Epithelial cell of prostate (primary cell): Measurements from ENCODE around the genes OR4L1, TTC5, PNP and METTL17.

DNA sequence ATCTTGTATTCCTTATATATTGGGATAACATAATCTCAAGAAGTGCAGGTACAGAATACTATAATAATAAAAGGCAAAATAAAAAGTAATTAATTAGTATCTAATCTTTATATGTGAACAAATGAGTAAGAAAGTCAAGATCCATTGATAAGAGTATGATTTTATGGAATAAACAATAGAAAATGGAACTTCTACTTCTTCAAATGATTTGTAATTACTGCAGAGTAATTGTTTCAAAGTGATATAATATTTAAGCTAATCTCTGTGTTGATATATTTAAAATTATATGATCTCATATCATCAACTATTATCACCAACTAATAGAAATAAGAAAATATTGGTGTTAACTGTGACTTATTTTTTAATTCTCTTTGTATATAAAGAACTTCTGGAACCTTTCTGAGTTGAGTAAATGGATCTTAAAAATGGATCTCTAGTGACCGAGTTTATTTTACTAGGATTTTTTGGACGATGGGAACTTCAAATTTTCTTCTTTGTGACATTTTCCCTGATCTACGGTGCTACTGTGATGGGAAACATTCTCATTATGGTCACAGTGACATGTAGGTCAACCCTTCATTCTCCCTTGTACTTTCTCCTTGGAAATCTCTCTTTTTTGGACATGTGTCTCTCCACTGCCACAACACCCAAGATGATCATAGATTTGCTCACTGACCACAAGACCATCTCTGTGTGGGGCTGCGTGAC is at the start of gene OR4L1:
TSS of gene OR4L1 (plus strand) at position 413 of the 708 bp plus-strand sequence.
- RRBS = no CpG with 5 or more reads among the region's 4 CpGs

- RRBS = no CpG with 5 or more reads among the region's 28 CpGs
These were observed at the start of gene TTC5 for GRCh38 chr14:20305318-20306288. Gene TTC5 (minus strand): TSS chr14:20305951.

DNA sequence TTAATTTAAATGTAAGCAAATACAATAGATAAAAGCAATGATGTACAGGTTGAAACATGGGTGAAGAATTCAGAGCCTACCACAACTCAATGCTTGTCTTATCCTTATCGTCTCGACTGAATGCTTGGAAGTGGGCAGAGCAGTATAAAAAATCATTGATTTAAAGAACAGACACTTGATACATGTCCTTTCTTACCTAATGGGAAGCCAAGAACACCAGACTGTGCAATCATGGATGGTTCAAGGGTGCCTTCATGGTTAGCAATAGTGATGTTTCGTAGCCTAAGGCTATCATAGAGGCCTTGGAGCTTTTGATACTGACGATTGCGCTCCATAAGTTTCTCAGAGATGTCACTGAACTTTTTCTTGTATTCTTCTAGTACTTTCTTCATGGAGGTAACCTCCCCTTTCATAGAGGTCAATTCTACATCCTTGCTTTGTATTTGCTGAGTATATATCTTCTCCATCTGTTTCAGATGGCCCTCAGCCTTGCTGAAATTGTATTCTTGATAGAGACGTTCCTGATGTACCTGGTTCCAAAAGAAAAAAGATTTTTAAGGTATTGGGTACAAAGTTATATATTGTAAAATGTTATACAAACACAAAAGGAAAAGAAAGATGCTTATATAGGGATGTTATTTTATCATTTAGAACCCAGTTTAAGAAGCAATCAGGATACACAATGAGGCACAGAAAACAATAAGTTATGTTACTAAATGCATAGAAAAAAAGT is 7.7 kb upstream of the TTC5 start:
- RRBS = no CpG with 5 or more reads among the region's 6 CpGs

DNA sequence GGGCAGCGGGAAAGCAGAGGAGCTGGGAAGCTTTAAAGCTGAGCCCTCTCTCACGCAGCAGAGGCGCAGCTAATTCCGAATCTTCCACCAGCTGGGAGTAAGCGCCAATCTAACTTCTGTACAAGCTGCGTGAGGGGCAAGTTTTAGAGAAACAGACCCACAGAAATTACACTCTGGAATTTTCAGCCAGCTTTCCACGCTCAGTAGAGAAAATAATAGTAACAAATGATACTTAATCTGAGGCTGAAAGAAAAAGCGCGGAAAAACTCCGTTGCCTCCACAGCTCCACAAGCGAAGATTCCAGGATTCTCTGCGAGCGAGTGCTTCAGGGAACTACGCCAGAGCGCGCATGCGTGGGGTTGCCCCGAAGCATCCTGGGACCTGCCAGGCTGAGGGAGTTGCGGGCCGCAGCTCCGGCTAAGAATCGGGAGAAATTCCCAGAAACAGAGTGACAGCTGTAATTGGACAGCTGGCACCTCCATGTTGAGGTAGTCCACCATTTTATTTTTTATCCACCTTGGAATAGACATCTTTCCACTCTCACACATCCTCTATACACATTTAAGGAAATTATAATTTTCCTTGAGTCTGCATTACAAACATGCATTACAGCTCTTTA is 11.9 kb upstream of the TTC5 start:
- RRBS = no CpG with 5 or more reads among the region's 22 CpGs

DNA sequence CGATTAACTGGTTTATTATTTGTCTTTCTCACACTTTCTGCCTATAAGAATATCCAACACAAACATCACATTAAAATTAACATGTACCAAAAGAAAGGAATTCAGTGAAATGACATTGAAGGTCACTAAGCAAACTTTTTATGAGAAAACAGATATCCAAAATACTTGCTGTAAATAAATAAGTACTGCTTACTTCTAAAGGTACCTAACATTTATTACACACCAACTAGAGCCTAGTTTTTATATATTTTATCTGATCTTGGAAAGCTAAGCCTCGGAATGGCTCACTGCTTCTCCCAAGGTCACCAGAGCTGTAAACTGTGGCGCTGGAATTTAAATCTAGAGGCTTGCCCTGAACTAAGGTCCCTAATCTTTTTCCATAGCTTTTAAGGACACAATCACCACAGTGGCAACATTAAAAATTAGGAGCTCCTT is 793 bp downstream of the CCNB1IP1 start:
- RRBS = no CpG with 5 or more reads among the region's 3 CpGs

DNA sequence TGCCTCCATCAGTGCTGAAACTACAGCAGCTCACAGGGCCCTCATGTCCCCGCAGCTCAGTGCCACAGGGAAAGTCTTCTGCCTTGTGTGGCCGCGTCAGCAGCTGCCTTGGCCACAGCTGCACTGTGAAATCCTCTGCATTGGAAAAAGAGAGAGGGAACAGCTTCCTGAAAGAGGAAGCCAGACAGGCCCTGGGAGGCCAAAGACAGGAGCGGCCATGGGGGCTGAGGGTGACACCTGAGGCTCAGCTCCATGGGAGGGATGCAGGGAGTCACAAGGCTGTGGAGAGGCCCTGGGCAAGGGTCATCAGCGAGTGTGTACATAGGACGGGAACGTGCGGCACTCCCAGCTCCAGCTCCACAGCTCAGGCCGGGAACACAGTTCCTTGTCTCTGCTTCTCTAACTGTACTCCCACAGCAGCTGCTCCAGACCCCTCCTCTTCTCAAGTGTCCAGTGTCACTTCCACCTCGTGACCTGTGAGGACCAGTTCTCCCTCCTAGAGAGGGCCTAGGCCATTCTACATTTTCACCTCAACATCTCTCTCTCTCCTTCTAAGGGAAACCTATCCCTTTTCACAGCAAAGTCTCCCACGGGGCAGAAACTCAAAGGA is 32.8 kb downstream of the PARP2 start:
- RRBS = no CpG with 5 or more reads among the region's 11 CpGs

DNA sequence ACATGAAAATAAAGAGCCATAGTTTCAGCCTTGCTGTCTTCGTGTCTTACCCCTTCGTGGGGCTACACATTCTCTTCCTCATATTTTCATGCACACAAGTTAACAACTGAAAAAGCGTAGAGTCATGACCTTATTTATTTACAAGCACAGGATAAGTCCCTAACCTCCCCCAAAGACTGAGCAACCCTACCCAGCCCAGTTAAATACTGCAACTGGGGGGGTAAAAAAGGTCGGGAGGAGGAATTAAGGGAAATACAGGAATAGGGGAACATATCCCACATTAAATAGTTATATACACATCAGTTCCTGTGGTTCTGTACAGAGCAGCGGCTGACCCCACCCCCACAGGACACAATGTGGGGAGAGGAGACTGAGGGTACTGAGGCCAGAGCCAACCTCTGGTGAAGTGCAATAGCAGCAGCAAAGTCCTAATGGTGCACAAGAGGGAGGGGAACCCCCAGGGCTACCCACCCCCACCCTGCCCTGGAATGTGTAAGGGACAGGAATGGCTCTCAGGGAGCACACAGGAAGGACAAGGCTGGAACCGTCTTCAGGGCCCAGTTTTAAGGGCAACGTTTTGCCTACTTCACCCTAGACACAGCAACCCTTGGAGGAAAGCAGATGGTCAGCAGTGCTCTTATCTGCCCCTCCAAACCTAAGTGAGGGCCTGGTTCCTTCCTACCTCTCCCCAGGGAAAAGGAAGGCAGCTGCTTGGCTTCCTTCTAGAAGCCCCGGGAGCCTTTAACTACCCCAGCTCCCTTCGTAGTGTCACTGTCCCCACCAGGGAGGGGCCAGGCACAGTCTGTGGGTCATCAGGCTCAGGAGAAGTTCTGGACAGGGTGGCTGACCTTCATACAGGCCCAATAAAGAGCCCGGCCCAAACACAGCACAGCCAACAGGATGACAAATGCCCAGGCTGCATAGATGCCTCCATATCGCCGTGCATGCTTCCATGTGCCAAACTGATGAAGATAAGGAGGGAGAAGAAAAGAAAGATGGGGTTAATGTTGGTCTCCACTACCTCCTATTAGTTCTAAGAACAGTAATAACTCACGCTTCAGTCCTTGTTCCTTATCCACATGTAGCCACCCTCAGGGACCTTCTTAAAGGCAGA is 3.1 kb downstream of the APEX1 start:
- RRBS = no CpG with 5 or more reads among the region's 13 CpGs

DNA sequence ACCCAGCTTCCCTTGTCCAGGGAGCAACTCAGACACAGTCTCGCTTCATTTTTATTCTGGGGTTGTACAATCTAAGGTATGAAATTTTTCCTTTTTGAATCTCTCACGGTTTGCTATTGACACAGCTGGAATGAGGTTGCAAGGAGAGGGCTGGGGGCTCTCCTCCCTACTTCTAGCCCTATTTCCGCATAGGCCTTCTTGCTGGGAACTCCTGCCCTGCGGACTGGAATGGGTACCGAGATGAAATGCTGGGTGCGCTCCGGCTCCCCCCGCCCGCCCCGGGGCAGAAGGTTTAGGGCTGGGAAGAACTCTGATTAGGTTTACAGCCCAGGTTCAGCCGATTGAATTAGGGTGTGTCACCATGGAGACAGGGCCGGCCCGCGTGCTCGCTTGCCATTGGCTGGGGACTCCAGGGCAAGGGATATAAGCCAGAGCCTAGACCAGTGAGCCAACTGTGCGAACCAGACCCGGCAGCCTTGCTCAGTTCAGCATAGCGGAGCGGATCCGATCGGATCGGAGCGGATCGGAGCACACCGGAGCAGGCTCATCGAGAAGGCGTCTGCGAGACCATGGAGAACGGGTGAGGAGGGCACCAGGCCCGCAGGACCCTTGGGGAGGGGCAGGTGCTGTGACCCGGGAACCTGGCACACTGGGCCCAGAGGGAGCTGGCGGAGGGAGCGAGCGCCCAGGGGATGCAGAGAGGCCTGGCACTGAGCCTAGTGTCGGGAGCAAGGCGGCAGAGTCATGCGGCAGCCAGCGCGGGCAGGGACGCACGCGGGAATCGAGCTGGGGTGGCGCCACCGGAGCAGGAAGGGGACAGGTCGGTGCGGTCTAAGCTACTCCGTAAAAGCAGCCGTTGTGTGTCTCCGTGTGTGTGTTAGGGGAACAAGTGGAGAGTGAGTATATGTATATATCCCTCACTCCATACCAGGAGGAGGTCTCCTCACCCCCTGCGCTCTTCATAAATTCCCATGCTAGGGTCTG is at the start of gene PNP:
TSS of gene PNP (plus strand) at position 451 of the 984 bp plus-strand sequence.
- RRBS = under 1% methylated on average over 19 of the region's 51 CpGs

DNA sequence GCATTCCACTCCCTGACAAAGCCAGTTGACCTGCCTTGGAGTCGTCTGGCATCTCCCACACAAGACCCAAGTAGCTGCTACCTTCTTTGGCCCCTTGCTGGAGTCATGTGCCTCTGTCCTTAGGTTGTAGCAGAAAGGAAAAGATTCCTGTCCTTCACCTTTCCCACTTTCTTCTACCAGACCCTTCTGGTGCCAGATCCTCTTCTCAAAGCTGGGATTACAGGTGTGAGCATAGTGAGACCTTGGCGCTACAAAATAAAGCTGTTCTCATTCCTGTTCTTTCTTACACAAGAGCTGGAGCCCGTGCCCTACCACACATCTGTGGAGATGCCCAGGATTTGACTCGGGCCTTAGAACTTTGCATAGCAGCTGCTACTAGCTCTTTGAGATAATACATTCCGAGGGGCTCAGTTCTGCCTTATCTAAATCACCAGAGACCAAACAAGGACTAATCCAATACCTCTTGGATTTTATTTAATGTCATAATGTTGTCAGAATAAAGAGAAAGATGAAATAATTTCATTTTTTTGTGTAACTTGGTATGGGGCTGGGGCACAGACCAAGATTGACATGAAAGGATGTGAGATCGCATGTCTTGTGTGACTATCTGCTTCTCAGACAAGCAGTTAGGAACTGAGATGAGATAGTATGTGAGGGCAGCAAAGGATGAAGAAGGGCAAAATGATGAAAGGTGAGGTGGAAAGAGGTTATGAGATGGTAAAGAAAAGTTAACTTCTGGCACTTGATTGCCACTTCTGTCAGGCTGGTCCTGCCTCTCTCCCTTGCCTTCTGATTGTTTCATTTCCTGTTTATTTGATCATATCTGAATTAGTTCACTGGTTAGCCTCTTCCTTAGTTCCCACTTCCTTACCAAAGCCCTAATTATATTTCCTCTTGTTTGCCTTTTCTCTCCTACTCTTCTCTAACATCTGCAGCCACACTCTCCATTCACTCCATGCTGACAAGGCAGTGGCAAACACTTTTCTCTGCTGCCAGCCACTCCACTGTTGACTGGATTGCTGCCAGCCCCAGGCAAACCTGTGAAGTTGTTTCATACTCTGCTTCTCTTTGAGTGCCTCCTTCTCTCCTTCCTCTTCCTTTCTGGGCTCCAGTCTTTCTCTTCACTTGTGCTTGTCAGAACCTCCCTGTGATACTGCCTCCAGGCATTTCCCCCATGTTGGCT is 7.8 kb downstream of the PNP start:
- RRBS = no CpG with 5 or more reads among the region's 6 CpGs

- RRBS = no CpG with 5 or more reads among the region's 4 CpGs
These were observed 24.5 kb downstream of the PNP start for GRCh38 chr14:20493662-20494150.

DNA sequence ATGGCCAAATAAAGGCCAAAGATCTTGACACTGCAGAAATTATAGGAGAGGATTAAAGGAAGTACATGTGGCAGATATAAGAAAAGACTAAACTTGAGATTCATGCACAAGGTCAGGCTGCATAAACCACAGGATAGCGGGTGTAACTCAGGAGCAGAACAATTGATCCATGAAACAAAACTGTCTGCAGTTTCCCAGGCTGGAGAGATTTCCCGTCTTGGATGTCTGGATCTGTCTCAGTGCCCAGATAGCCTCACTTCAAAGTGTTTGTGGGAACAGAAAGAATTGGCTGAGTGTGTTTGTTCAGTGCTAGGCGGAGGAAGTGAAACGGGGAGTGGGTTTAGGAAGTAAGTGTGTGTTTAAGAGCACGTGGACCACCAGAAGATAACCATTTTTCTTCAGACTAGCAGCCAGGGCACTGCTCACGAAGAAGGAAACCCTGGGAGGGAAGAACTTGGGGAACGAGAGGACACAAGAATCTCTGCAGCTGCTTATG is 34.7 kb downstream of the PNP start:
- RRBS = no CpG with 5 or more reads among the region's 7 CpGs

DNA sequence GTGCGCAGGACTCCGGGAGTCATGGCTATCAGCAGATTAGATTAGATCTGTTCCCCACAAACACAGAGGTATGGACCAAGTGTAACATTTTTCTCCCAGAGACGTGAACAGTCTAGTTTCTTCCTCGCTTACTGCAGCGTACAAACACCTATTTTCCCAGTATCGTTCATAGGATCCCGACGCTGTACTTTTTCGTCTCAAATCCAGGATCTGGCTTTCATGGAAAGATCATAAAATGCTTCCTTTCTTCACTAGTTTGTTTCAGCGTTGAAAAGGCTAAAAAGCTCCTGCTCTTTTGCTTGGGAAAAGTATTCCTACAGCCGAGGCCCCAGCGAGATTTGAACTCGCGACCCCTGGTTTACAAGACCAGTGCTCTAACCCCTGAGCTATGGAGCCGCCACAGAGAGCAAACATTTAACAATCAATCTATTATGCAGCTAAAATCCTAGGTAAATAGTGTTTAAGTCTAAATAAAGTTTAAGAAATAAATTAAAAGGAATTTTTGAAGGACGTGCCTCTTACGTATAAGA is 10.6 kb downstream of the OR6S1 start:
- RRBS = no CpG with 5 or more reads among the region's 17 CpGs

DNA sequence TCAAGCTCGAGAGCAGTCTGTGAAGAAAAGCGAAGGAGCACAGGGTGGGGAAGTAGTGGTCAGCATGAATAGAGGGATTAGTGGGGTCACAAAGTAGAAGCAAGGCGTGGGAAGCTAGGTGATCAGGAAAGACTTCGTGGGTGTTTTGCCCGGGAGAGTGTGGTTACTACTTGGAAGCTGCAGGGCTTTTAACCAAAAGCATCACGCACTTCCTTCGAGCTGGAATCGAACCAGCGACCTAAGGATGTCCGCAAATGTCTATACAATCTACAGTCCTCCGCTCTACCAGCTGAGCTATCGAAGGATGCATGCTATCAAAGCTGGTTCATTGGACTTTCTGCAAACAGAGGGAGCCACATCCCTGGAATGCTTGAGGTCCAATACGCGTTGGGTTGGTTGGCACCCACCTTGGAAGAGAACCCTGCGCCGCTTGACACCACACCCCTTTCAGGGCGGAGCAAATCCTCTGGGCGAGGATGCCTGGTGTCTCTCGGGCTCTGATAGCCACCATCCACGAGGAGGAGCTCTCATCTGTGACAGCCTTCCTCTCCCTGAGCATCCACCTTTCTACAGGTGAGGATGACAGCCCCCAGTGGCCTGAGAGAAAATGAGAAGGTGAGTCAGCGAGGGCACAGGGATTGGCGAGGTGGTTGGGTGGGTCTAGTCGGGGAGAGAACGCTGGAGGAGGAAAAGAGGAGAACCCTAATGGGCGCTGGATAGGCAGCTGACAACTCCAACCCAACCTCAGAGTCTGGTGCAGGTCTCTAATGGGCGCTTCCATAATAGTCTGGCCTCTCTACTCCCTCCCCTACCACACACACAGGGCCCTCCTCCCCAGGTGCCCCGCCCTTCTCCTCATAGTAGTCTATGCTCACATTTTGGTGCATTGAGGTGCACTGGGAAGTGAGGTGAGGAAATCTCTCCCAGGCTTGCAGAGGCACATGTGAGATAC is 16.0 kb upstream of the OR6S1 start:
- RRBS = no CpG with 5 or more reads among the region's 27 CpGs

GRCh38 chr14:20681796-20682644 is 2.3 kb upstream of the RNASE4 start:
- RRBS = 2% methylated on average over 7 of the region's 32 CpGs

GRCh38 chr14:20683891-20684050 is 589 bp upstream of the RNASE4 start:
- RRBS = no CpG with 5 or more reads among the region's 3 CpGs

GRCh38 chr14:20758529-20759137 is 9.6 kb upstream of the EDDM3B start:
- RRBS = 25% methylated on average over 2 of the region's 5 CpGs

- RRBS = no CpG with 5 or more reads among the region's 6 CpGs
These were observed 4.3 kb downstream of the RNASE1 start for GRCh38 chr14:20798343-20798685.

GRCh38 chr14:20970588-20971298 is 15.5 kb downstream of the RNASE2 start:
- RRBS = no CpG with 5 or more reads among the region's 31 CpGs

- RRBS = 13% methylated on average over 1 of the region's 55 CpGs
These were observed at the start of gene METTL17 for GRCh38 chr14:20989380-20990755. Gene METTL17 (plus strand): TSS chr14:20989980.